CMK (cell line): ENCODE measurements around a stretch of chr9.

DNA sequence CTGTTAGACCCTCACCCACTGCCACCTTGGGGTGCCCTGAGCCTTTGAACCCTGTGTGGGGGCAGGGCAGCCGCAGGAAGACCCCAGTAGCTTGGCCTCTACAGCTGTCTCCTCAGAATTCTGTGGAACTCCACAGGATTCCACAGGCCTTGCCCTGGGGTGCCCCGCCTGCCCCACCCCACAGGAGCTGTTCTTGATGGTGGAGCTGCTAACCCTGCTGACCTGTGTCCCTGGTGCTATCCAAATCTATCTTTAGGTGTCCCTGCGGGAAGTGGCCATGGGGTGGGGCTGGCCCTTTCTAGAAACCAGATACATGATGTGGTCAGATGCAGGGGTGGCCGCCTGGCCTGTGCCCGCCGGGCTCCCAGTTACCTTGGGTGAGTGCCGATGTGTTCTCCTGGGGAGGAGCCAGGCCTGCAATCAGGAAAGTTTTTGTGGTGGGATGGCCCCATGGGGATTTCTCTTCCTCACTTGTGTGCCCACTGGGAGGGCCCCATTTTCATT, 34.2 kb downstream of the WNK2 start:
- RRBS, result no CpG with 5 or more reads among the region's 7 CpGs

DNA sequence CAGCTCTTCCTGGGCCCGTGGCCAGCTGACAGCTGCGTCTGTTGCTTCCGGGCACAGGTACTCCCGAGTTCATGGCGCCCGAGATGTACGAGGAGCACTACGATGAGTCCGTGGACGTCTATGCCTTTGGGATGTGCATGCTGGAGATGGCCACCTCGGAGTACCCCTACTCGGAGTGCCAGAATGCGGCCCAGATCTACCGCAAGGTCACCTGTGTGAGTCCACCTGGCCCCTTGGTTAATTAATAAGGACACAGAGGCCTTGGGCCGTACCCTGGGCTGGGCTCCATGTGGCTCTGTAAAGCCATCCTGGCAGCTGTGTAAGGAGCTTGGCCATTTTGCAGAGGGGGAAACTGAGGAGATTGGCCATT, 50.8 kb downstream of the WNK2 start:
- RRBS, result 74% methylated on average over 3 of the region's 15 CpGs

- RRBS, result no CpG with 5 or more reads among the region's 11 CpGs
These were observed 7.2 kb upstream of the FAM120A start for GRCh38 chr9:93444276-93444712.

DNA sequence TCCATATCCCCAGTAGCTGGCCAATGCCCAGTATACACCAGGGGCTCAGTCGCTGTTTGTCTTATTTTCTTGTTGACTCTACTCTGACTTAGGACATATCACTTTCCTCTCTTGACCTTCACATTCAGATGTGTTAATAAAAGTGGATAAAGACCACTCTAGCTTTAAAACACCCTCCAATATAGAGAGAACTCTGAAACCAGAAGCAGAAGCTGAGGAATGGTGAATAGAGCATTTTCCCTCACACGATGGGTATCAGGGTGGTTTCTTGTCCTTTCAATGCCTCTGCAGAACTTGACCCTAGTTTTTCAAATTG, 4.2 kb upstream of the FAM120A start:
- RRBS, result no CpG with 5 or more reads among the region's 2 CpGs

GRCh38 chr9:93464291-93464882, 11.0 kb upstream of the FAM120AOS start:
- RRBS, result no CpG with 5 or more reads among the region's 6 CpGs

GRCh38 chr9:93510025-93510393, 56.6 kb upstream of the FAM120AOS start:
- RRBS, result no CpG with 5 or more reads among the region's 7 CpGs

DNA sequence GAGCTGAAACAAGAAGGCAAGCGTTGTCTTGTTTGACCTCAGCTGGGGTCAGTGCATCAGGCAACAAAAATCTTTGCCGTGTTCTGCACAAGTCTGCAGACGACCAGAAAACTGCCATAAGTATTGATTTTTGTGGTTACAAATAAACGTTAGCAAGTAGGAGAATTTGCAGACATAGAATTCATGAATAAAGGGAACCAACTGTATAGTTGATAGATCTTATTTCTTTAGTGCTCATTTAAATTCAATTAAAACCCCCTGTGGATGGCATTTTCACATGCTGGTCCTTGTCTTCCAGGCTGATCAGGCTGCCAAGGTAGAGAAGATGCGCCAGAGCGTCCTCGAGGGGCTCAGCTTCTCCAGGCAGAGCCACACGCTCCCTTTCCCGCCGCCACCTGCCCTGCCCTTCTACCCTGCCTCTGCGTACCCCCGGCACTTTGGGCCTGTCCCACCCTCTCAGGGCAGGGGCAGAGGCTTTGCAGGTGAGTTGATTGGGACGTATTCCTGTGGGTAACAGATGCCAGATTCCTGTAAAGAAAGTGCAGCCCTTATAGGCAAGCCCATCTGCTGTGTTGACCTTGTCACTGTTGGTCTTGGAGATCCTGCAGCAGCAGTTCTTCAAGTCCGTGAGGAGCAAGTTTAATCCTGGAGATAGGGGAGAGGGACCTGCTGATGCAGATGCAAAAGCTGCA, 18.7 kb upstream of the PHF2 start:
- RRBS, result no CpG with 5 or more reads among the region's 14 CpGs

- RRBS, result no CpG with 5 or more reads among the region's 5 CpGs
These were observed 15.4 kb upstream of the PHF2 start for GRCh38 chr9:93561001-93561309.

GRCh38 chr9:93594004-93594539, 17.7 kb downstream of the PHF2 start:
- RRBS, result no CpG with 5 or more reads among the region's 8 CpGs

DNA sequence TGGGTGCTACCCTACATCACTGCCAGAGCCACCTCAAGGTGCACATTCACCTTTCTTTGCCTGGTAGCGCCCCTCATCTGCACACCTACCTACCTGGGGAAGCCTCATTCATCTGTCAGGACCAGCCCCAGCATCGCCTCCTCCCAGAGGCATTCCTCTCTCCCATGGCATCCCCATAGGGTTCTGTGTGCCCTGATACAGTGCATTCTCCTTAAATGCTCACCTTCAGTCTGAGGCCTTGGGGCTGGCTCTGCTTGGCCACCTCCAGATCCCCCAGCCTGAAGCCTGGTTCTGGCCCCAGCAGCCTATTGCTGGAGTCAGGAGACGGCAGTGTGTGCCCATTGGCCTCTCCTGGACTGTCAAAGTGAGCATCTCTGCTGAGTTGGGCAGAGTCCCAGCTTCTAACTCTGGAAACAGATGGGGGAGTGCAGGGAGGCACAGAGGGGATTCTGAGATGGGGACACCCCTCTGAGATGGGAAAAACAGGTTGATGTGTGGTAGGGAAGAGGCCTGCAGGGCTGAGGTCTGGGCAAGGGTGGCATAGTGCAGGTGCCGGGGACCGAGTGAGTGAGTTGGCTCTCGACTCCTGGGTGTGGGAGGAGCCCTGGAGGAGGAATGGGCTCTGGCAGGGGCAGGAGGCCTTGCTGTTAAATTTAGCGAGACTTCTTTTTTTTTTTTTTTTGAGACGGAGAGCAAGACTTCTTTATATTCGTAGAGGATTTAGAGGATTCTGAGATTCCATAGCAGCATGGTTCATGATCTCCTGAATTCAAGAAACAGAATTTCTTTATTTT, 27.5 kb downstream of the PHF2 start:
- RRBS, result no CpG with 5 or more reads among the region's 9 CpGs

DNA sequence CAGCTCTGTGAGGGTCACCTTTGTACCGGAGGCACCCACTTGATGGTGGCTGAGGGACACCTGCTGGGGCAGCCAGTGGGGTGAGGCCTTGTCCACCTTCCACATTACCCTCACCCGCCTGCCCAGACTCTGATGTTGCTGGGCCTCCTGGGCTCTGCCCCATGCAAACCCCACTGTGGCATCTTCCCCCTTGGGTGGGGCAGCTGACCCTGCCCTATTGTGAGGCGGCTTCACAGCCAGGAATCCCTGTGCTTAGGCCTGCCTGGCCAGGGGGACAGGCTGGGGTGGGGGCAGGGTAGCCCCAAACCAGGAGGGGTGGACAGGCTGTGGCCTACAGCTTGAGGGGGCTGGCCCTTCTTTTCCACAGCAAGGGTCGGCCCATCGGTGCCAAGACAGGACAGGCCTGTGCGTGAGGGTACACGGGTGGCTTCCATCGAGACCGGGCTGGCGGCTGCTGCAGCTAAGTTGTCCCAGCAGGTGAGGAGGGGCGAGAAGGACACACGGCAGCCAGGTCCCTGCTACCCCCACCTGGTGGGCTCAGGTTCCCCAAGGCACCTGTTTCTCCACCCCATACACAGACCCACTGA, 99.0 kb downstream of the PHF2 start:
- RRBS, result no CpG with 5 or more reads among the region's 12 CpGs

- RRBS, result no CpG with 5 or more reads among the region's 2 CpGs
These were observed 82.1 kb upstream of the ZNF169 start for GRCh38 chr9:94176895-94177407.

GRCh38 chr9:94541808-94542369, 51.7 kb downstream of the FBP2 start:
- RRBS, result no CpG with 5 or more reads among the region's 15 CpGs

GRCh38 chr9:94554338-94555572, 38.9 kb downstream of the FBP2 start:
- RRBS, result 30% methylated on average over 7 of the region's 48 CpGs

DNA sequence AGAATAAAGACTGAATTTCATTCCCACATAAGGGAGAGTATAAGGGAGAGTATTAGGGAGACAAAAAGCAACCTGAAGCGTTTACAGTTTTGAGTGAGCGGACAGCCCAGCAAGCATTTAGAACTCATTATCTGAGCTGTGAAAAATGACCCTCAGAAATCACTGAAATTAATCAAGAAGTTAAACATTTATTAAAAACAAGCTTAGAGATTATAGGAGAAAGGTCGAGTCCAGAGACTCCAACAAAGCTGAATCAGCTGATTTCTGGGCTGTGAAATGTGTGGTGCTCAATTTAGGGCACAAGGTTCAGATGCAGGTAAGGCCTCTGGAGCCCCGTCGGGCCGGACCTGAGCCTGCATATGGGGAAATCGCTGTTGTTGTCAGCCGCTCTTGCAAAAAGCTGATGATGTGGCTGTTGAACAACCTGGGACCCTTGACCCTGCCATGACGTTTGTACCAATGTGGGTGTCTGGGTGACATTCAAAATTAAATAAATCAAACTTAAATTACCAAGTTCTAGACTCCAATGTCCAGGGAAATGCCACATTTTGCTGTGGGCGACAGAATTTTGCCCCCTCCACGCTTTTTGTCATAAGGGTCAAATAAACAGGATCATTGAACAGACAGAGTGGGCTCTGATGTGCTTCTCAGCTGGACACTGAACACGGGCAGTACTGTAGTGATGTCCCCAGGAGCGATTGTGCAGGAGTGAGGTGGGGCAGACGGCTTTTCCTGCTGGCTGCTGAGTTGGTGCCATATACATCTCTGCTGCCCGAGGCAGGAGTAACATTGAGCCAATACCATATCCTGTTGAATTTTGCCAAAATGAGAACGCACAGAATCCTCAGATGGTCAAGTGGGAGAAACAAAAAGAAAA, 27.2 kb upstream of the FBP1 start:
- RRBS, result no CpG with 5 or more reads among the region's 16 CpGs

DNA sequence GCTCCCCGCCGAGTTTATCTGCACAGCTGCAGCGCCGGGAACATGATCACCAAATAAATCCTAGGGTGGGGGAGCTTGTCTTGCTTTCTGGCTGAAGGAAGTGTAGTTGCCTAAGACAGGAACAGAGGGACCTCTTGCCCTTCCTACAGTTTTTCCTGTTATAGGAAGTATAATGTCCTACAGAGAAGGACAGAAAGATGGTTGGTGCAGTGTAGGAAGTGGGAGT, 7.6 kb downstream of the AOPEP start:
- RRBS, result no CpG with 5 or more reads among the region's 4 CpGs

DNA sequence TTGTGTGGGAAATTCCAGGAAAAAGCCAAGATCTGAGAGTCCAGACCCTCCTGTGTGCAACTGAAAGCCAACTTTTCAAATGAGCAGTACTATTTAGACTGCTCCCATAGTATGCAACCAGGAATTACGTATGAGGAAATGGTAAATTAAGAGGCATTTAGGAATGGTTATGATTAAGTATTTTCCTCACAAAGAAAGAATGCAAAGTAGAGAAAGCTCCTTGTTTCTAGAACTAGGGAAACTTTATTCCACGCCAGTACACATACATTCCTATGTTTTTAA, 55.9 kb downstream of the AOPEP start:
- RRBS, result no CpG with 5 or more reads among the region's 2 CpGs

DNA sequence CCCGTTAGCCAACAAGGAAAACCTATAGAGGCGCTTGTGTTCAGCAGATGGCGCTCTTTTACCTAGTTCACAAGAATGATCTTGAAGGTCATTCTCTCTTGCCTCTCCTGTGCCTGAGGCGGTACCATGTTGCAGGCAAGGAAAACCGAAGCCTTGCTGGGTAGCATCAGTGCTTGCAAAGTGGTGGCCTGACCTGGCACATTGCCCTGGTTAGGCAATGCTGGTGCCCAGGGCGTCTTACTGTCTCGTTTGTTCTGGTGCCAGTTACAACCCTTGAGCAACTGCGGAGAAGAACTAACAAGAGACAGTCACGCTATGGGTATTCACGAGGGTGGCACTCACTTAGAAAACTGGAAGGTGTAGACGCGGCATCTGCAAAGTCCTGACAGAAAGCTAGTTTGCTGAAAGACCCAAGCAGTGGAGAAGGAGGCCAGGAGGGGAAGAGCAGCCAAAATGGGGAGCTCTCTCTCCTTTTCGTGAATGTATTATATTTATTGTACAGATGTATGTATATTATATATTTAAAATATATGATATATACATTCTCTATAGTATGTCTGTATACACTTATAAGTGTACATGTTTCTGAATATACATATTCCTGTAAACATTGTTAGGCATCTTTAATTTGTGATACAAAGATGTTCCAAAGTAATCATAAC, 56.8 kb downstream of the AOPEP start:
- RRBS, result no CpG with 5 or more reads among the region's 13 CpGs

DNA sequence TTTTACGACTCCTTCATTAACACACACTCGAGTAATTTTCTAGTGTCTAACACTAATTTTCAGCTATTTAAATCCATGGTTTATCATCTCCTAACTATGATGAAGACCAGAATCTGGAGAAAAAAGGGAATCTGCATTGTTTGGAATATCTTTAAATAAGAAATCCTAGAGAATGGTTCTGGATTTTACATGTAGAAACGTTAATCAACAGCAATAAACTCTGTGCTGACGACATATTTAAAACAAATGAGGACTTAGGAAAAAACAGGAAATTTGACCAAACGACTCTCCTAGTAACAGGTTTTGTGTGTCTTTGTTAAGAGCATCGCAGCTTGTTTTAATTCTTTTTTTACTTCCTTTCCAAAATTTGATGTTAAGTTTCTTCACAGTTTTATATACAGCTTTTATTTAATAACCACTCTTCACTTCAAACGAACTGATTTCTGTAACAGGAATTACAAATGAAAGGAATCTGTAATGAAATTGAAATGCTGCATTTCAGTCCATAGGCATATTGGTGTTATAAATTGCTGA, 138.6 kb downstream of the AOPEP start:
- RRBS, result no CpG with 5 or more reads among the region's 7 CpGs

GRCh38 chr9:94865844-94866576, 139.5 kb downstream of the AOPEP start:
- RRBS, result no CpG with 5 or more reads among the region's 9 CpGs